Endothelial cell of umbilical vein (primary cell): ENCODE results near the genes CEL, REXO4 and FAM163B.

- PRO-cap, result no peak
CAGE:
- cytosol, long polyA minus RNA, result no peak
- cytosol, long polyA plus RNA, result no peak
- long polyA plus RNA, result no peak
- nucleus, long polyA minus RNA, result no peak
- nucleus, long polyA plus RNA, result no peak
Observed at GRCh38 chr9:133061847-133062278, at the start of gene CEL. Gene CEL, plus strand, starts transcription at chr9:133061981.

DNA sequence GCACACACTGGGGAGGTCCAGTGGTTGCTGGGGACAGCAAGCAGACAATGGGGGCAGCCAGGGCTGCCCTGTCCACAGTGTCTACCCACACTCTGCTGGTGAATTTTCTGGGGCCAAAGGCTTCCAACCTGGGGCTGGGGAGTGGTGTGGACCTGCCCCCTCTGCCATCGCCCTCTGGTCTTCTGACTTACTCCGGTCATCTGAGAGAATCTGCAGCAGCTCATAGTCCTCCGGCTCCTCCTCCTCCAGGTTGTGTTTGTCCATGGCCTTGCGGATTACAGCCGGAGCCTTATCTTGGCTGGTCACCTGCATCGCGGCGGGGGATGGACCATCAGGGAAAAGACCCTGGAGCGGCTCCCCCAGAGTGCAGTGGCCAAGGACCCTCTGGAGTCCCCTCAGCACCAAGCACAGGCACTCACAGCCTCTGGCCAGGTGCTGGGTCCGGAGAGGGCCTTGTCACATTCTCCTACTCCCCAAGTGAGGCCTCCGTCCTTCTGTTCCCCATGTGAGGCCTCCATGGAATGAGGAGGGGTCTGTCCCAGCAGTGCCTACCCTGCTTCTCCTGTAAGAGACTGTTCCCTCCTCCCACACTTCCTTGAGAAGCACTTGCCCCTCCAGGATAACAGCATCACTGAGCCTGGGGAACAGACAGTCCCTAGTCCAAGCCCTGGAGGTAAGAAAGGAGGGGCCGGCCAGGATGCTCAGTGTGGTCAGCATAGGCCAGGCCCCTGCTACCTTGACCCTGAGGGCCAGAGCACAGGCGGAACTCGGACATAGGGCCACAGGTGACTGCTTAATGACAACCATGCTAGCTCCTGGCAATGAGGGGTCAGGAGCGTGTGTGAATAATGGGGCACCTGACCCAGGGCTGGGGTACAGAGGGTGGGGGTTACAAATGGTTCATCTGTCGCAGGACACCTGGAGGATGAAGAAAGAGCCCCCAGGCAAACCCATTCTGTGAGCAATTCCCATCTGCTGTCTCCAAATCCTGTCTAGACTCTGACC is 20.7 kb downstream of the RALGDS start:
- PRO-cap, result no peak
CAGE:
- cytosol, long polyA minus RNA, result no peak
- cytosol, long polyA plus RNA, result no peak
- long polyA plus RNA, result no peak
- nucleus, long polyA minus RNA, result no peak
- nucleus, long polyA plus RNA, result no peak

- PRO-cap, result no peak
CAGE:
- cytosol, long polyA minus RNA, result no peak
- cytosol, long polyA plus RNA, result no peak
- long polyA plus RNA, result no peak
- nucleus, long polyA minus RNA, result no peak
- nucleus, long polyA plus RNA, result no peak
Observed at GRCh38 chr9:133132910-133133683, 12.1 kb upstream of the RALGDS start.

DNA sequence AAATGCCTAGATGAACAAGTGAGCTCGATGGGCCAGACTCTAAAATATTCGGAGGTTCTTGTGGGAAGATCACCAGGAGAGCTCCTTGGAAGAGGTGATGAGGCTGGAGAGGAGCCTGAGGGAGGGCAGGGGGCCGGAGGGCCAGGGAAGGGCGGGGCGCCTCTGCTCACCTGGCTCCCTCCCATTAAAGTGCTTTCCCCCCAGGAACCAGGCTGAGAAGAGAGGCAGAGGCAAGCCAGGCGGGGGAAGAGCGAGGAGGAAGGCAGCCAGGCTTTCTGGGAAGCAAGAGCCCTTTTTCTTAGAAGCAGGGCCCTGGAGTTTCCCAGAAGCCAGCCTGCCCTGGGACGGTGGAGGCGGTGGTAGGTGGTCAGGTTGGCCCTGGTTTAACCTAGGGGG is 16.3 kb upstream of the RALGDS start:
- PRO-cap, result no peak
CAGE:
- cytosol, long polyA minus RNA, result no peak
- cytosol, long polyA plus RNA, result no peak
- long polyA plus RNA, result no peak
- nucleus, long polyA minus RNA, result no peak
- nucleus, long polyA plus RNA, result no peak

DNA sequence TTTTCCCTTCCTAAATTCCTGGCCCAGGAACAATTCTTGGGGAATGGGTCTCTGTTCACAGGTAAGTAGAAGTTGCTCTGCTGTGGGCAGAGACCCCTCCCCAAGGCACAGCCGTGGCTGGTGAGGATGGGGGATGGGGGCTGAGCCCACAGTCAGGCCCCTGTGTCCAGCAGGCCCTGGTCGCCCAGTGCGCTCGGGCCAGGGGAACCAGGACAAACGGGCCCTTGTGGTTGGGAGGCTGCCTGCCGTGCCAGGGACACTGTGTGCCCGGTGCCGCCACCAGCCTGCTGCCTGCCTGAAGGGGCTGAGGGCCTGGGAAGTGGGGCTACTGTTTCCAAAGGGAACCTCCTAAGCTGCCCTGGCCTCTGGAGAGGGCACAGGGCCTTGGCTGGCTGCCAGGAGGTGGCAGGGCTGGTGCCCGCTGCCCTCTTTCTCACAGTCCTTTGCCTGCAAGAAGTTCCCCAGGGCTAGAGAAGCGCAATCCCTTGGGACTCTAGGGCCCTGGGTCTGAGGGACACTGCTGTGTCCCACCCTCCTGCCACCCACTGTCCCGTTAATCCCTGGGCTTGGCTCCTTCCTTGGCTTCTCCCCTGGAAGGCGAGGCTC is 16.8 kb upstream of the RALGDS start:
- PRO-cap, result no peak
CAGE:
- cytosol, long polyA minus RNA, result no peak
- cytosol, long polyA plus RNA, result no peak
- long polyA plus RNA, result no peak
- nucleus, long polyA minus RNA, result no peak
- nucleus, long polyA plus RNA, result no peak

DNA sequence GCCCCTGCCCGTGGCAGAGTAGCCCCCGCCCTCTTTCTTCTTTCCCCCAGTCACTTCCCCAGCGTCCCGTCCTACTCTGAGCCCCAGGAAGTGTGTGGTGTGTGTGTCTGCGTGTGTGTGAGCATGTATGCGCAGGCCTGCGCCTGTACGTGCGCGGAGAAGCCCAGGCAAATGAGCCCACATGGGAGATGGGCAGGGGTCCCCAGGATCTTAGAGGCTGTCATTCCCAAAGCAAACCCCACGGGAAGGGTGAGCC is 15.3 kb downstream of the GBGT1 start:
- PRO-cap, result bidirectional peak, plus-strand start outside the sequence, minus-strand start at position 207 of the sequence
CAGE:
- cytosol, long polyA minus RNA, result no peak
- cytosol, long polyA plus RNA, result no peak
- long polyA plus RNA, result no peak
- nucleus, long polyA minus RNA, result no peak
- nucleus, long polyA plus RNA, result no peak

DNA sequence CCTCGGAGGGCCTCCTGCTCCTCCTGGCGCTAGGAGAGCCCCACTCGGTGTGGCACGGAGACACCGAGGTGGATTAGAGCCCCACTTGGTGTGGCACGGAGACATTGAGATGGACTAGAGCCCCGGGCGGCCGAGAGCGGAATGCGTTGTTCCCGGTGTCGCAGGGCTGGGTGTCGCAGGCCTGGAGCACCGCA is 200 bp downstream of the RPL7A start:
- PRO-cap, result no peak
CAGE:
- cytosol, long polyA minus RNA, result no peak
- cytosol, long polyA plus RNA, result no peak
- long polyA plus RNA, result no peak
- nucleus, long polyA minus RNA, result no peak
- nucleus, long polyA plus RNA, result no peak

DNA sequence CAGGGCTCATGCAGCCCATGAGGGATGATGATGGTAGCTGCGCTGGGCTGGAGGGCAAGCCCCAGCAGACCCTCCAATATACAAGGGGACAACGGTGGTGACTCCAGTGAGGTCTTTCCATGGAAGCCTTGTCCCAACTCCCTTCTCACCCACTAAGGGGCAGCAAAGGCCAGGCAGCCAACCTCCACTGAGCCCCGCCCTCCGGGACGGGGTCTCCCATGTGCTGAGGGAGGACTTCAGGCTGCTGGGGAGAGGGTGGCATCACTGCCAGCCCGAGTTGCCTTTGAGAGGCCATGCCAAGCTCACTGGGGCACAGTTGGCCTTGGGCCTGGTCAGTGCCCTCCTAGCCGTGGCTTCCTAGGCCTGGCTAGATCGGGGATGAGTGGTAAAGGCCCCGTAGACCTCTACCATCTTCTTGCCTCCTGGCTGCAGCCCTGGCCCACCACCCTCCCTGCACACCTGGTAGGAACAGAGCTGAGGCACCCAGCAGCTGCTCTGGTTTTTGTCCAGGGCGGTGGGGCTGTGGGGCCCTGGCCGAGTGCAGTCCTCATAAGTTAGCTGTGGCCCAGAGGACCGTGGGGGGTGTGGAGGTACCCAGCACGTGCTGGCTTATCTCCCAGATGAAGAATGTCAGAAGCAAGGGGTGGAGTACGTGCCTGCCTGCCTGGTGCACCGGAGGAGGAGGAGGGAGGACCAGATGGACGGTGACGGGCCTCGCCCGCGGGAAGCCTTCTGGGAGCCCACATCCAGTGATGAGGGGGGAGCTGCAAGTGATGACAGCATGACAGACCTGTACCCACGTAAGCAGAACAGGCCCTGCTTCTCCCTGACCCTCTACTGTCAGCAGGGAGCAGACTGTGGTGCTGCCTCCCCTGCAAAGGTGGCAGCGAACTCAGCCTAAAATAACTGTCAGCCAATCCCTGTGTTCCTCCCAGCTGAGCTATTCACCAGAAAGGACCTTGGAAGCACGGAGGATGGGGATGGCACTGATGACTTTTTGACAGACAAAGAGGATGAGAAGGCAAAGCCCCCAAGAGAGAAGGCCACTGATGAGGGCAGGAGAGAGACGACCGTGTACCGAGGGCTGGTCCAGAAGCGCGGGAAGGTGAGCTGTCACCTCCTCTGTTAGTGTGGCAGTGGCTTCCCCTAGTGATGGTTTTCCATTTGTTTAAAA is 3.4 kb downstream of the SURF2 start:
- PRO-cap, result no peak
CAGE:
- cytosol, long polyA minus RNA, result no peak
- cytosol, long polyA plus RNA, result no peak
- long polyA plus RNA, result no peak
- nucleus, long polyA minus RNA, result no peak
- nucleus, long polyA plus RNA, result no peak

GRCh38 chr9:133367966-133368247 is 8.0 kb downstream of the SURF4 start:
- PRO-cap, result no peak
CAGE:
- cytosol, long polyA minus RNA, result no peak
- cytosol, long polyA plus RNA, result no peak
- long polyA plus RNA, result no peak
- nucleus, long polyA minus RNA, result no peak
- nucleus, long polyA plus RNA, result no peak

GRCh38 chr9:133417303-133418632 is at the start of gene REXO4:
Gene REXO4, minus strand, starts transcription at chr9:133418010.
- PRO-cap, result bidirectional peak, plus-strand start at chr9:133418293, minus-strand start at chr9:133418042
CAGE:
- cytosol, long polyA minus RNA, result start-site peak on the minus strand at chr9:133417980-133418029, 120 reads
- cytosol, long polyA plus RNA, result start-site peak on the minus strand at chr9:133417957-133418015, 177 and 268 reads in 2 replicates
- long polyA plus RNA, result start-site peak on the minus strand at chr9:133417954-133418010, 1,286 and 985 reads in 2 replicates; start-site peak on the plus strand at chr9:133418072-133418199, 12 and 10 reads in 2 replicates
- nucleus, long polyA minus RNA, result start-site peak on the minus strand at chr9:133417833-133417887, 16 reads; start-site peak on the minus strand at chr9:133417982-133417995, 181 reads; start-site peak on the plus strand at chr9:133418055-133418096, 27 reads; start-site peak on the plus strand at chr9:133418270-133418335, 29 reads
- nucleus, long polyA plus RNA, result no peak

- PRO-cap, result no peak
CAGE:
- cytosol, long polyA minus RNA, result no peak
- cytosol, long polyA plus RNA, result no peak
- long polyA plus RNA, result no peak
- nucleus, long polyA minus RNA, result no peak
- nucleus, long polyA plus RNA, result no peak
Observed at GRCh38 chr9:133460359-133461127, 765 bp downstream of the CACFD1 start.

- PRO-cap, result no peak
CAGE:
- cytosol, long polyA minus RNA, result no peak
- cytosol, long polyA plus RNA, result no peak
- long polyA plus RNA, result no peak
- nucleus, long polyA minus RNA, result no peak
- nucleus, long polyA plus RNA, result no peak
Observed at GRCh38 chr9:133522444-133522930, 2.3 kb downstream of the MYMK start.

- PRO-cap, result no peak
CAGE:
- cytosol, long polyA minus RNA, result no peak
- cytosol, long polyA plus RNA, result no peak
- long polyA plus RNA, result no peak
- nucleus, long polyA minus RNA, result no peak
- nucleus, long polyA plus RNA, result no peak
Observed at GRCh38 chr9:133527420-133528166, 2.8 kb upstream of the MYMK start.

GRCh38 chr9:133609287-133609637 is at the start of gene FAM163B:
Gene FAM163B, minus strand, starts transcription at chr9:133609389.
- PRO-cap, result no peak
CAGE:
- cytosol, long polyA minus RNA, result no peak
- cytosol, long polyA plus RNA, result no peak
- long polyA plus RNA, result no peak
- nucleus, long polyA minus RNA, result no peak
- nucleus, long polyA plus RNA, result no peak

GRCh38 chr9:133713389-133713765 is 24.8 kb downstream of the SARDH start:
- PRO-cap, result no peak
CAGE:
- cytosol, long polyA minus RNA, result no peak
- cytosol, long polyA plus RNA, result no peak
- long polyA plus RNA, result no peak
- nucleus, long polyA minus RNA, result no peak
- nucleus, long polyA plus RNA, result no peak

- PRO-cap, result no peak
CAGE:
- cytosol, long polyA minus RNA, result no peak
- cytosol, long polyA plus RNA, result no peak
- long polyA plus RNA, result no peak
- nucleus, long polyA minus RNA, result no peak
- nucleus, long polyA plus RNA, result no peak
Observed at GRCh38 chr9:133715728-133716386, 22.3 kb downstream of the SARDH start.

- PRO-cap, result no peak
CAGE:
- cytosol, long polyA minus RNA, result no peak
- cytosol, long polyA plus RNA, result no peak
- long polyA plus RNA, result no peak
- nucleus, long polyA minus RNA, result no peak
- nucleus, long polyA plus RNA, result no peak
Observed at GRCh38 chr9:133739818-133740361, 1.7 kb upstream of the SARDH start.

DNA sequence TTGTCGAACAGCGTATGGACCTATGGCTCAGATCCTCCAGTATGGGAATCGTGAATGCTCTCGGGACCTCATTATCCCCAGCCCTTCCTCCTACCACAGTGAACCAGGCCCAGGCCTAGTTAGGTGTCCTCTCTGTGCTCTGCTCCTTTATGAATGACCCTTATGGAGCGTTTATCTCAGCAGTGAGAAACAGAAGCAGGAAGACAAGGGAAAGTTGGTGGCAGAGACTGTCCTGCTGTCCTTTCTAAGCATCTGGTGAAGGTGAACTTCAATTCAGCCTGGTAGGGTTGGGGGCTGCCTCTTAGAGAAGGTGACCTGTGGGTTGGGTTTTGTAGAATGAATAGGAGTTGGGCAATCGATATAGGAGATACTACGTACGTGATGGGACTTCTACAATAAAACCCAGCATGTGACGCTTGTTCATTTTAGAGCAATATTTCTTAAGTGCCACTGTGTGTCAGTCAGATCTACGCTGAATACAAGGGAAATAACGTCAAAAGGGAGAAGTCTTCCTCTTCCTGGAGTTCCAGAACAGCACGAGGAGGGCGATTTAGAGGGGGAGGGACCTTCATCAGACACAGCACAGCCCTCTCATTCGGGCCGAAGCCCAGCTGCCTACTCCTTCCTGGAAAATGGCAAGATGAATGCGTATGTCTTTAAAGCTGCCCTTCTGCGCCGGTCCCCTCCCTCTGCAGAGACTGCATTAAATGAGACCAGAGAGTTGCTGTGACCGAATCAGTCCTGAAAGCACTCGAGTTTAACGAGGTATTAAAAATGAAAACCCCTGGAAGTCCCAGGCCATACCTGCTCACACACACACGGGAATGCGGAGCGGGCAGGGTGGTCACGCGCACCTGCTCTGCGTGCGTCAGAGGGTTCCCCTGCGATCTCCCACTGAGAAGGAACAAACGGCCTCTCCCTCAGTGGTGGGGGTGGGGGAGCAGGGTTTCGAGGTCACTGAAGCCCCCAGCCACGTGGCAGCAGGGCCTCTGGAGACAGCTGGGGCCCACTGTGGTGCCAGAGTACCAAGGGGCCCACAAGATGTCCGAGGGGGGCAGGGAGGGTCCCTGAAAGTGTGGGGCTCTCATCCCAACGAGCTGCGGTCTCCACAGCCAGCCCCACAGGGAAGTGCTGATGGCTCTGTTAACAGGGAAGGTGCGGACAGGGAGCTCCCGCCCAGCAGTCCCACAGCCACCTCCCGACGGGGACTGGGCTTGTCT is 85.3 kb upstream of the SARDH start:
- PRO-cap, result no peak
CAGE:
- cytosol, long polyA minus RNA, result no peak
- cytosol, long polyA plus RNA, result no peak
- long polyA plus RNA, result no peak
- nucleus, long polyA minus RNA, result no peak
- nucleus, long polyA plus RNA, result no peak

- PRO-cap, result no peak
CAGE:
- cytosol, long polyA minus RNA, result no peak
- cytosol, long polyA plus RNA, result no peak
- long polyA plus RNA, result no peak
- nucleus, long polyA minus RNA, result no peak
- nucleus, long polyA plus RNA, result no peak
Observed at GRCh38 chr9:133855504-133856535, 117.7 kb upstream of the SARDH start.

- PRO-cap, result no peak
CAGE:
- cytosol, long polyA minus RNA, result no peak
- cytosol, long polyA plus RNA, result no peak
- long polyA plus RNA, result no peak
- nucleus, long polyA minus RNA, result no peak
- nucleus, long polyA plus RNA, result no peak
Observed at GRCh38 chr9:133865366-133866246, 126.5 kb downstream of the VAV2 start.